Kidney epithelial cell (primary cell): Measurements from ENCODE around the genes RMDN2, CYP1B1 and ATL2.

DNA sequence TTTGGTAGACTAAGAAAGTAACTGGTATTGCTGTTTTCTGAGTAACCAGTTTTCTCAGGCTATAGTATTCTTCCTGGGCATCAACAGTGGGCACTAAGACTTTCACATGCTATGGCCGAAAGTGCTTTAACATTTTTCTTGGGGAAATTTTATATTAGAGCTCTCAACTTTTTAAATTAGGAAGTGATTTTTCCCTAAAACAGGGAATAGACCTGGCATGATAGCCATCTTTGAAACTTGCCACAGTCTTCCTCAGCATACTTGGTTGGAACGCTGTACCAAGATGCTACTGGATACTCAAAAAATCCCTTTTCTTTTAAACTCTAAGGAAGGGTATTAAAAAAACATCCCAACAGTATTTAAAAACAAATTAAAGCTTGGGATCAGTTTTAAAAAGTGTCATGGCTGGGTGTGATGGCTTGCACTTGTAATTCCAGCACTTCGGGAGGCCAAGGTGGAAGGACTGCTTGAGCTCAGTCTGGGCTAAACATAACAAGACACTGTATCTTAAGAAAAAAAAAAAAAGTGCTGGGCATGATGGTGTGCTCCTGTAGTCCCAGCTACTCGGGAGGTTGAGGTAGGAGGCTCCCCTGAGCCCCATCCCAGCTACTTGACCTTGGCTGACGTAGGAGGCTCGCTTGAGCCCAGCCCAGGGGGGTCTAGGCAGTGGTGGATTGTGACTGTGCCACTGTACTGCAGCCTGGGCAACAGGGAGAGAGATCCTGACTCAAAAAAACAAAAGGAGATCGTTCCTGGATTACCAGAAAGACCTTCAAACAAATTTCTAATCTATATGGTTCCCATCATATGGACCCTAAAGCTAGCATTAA is 4.1 kb downstream of the CEBPZOS start:
- RAMPAGE, long total RNA = no peak
- RRBS = no CpG with 5 or more reads among the region's 7 CpGs

DNA sequence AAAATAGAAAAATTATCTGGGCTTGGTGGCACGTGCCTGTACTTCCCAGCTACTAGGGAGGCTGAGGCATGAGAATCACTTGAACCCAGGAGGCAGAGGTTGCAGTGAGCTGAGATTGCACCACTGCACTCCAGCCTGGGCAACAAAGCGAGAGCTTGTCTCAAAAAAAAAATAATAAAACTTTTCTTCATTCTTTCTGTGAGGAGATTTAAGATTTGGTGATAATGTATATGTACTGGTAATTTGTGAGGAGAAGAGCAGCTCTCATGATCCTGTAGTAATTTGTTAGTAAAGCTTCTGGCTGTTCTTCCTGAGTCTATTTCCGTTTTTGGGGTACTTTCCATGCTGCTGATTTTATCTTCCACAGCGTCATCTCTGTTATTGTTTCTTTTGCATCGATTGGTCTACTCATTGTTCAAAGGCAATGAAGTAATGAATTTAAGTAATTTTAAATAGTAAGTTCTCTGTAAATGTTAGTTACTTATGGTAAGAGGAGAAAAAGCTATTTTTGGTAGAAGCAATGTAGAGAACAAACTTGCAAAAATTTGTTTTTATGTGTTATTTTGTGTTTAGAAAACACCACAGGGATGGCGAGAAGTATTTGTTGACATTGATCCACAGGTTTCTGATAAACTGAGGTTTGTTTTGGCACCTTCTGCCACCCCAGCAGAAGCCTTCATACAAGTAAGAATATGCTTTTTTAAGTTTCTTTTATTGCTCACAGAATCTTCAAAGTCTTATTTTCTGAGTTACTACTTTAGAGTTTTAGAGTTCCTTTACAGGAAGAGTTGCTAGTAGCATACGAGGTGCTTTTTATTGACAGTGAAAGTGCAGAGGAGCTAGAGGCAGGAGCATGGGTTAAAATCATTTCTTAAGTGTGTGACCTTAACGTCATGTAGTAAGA is 12.1 kb downstream of the NDUFAF7 start:
- RAMPAGE, long total RNA = no peak
- RRBS = no CpG with 5 or more reads among the region's 8 CpGs

DNA sequence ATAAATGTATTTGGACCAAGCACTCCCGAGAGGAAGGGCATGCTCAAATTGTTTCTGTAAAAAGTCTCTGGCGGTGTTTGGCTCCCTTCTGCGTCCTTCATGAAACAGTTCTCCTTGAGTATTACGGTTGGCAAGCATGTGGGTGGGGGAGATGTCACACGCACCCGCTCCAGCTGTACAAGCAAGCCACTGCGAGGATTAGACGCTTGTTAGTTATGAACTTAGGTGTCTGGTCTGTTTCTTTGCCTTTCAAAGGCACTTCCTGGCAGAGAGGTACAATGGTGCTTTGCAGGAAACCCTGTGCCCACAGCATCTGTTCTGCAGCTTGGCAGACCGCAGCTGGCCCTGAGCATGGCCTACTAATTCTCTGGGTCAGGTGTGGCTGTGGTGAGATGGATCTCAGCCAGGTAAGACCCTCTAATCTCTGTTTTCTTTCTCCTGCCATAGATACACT is 45.3 kb downstream of the CDC42EP3 start:
- RAMPAGE, long total RNA = no peak
- RRBS = no CpG with 5 or more reads among the region's 9 CpGs

DNA sequence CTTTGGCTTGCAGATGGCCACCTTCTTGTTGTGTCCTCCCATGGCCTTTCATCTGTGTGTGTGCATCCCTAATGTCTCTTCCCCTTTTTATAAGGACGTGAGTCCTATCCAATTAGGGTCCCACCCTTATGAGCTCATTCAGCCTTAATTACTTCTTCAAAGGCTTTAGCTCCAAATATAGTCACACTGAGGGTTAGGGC is 34.3 kb downstream of the CDC42EP3 start:
- RAMPAGE, long total RNA = no peak
- RRBS = no CpG with 5 or more reads among the region's 1 CpG

DNA sequence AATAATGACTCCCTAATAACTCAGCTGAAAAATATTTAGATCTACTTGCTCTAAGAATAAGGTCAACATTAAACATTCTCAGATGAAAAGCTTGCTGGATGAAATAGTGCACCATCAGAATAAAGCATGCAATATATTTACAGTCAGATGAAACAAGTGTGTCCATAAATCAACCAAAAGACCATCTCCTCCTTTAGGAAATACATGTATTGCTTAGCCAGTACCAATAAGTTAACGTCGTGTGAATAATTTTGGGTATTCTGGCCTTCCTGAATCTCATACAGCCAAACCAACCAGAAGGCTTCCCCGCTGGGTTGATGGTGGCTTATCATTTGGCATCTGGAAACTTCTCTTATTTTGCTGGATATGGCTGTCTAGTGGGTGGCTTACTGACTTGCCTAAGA is 29.4 kb downstream of the CDC42EP3 start:
- RAMPAGE, long total RNA = no peak
- RRBS = no CpG with 5 or more reads among the region's 3 CpGs

DNA sequence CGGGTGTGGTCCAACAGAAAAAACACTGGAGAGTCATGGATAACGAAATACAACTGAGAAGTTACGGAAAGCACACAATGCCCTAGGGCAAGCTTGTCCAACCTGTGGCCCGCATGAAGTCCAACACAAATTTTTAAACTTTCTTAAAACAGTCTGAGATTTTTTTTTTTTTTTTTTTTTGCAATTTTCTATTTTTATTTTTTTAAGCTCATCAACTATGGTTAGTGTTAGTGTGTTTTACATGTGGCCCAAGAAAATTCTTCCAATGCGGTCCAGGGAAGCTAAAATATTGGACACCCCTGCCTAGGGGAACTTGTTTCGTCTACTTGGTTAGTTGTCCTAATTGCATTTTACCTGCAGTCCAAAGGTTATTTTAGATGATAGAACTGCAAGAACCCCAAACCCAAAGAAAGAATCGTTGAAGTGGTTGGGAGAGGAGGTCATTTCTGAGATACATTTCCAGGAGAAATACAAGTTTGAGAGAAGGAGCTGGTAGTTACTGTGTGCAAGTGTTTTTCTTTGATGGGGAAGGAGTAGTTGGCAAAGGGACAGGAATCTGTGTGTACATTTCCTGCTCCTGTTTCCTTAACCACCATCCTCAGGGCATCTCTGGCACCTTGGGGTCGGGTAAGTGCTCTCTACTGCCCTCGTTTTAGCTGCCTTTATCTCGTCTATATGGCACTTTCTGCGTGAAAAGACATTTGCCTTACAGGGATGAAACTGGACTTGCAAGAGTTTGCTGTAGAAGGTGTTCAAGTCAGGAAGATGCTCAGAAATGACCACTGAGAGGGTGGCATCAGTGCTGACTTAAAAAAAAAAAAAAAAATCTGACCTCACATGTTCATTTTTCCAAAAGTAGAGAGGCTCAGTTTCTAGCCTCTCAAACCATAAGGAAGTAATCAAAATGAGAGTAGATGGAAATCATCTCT is 27.4 kb downstream of the CDC42EP3 start:
- RAMPAGE, long total RNA = no peak
- RRBS = no CpG with 5 or more reads among the region's 11 CpGs

DNA sequence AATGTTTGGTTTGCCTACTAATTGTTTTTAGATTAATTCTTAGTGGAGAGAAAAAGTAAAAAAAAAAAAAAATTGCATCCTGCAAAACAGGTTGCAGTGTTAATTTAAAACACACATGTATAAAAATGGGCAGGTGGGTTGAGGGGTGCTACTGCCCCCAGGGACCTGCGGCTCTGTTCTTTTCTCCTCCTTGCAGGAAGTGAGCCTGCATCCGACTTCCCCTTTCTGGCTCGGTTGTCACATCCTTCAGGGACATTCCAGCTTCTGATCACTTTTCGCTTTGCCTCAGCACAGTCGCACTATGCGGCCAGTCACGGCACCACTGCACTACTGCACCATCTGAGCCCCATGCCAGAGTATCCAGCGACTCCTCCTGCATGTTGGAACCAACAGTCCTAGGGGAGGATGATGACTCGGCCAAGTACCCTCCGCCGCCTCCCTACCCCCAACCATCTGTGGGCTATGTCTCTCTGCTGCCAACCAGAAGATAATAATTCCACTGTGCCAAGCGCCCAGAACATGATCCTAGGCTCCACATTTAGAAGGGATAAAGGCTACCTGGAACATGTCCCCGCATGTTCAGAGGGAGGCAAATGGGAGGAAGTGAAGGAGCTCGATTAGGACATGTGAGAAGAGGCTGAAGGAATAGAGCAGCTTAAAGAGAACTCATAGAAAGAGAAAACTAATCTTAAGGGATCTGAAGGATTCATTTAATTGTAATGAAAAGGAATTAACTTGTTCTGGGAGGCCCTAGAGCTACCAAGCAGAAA is 17.6 kb downstream of the CDC42EP3 start:
- RAMPAGE, long total RNA = no peak
- RRBS = no CpG with 5 or more reads among the region's 14 CpGs

DNA sequence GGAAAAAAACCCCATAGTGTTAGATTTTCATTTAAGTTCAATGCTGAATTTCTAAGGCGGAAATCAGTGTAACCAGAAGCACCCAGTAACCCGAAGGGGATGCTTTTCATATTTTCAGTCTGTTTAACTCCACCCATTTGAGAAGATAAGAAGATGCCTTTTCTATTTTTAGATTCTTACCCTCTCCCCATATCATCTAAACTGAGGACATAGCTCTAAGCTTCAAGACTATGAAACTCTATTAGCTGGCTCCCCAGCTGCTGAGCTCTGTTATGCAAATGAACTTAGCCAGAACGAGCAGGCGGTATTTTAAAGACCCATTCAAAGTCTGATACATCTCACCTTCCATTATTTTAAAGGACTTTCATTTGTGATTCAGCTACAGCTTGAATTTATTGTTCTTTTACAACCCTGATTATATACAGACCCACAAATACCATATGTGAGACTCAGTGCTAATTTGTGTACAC is 16.5 kb downstream of the CDC42EP3 start:
- RAMPAGE, long total RNA = no peak
- RRBS = no CpG with 5 or more reads among the region's 4 CpGs

DNA sequence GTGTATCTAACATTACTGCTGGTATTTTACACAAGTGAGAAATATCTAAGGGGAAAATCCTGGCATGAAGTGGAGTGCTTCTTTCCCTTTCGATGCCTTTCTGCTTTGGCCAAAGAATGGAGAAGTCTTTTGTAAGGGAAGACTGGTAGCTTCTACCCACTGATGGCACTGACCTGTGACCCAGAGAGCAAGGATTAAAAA is 86.5 kb upstream of the CDC42EP3 start:
- RAMPAGE, long total RNA = no peak
- RRBS = no CpG with 5 or more reads among the region's 1 CpG

DNA sequence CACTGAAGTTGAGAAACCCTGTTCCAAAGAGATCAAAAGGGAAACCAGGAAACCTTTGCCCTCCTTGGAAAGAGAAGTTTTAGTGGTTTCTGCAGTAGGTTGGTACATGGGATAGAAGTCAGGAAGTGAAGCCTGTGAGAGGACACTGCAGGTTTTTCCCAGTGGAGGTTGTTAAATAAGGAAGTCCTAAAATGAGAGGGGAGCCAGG is 6.3 kb upstream of the RMDN2 start:
- RAMPAGE, long total RNA = no peak

DNA sequence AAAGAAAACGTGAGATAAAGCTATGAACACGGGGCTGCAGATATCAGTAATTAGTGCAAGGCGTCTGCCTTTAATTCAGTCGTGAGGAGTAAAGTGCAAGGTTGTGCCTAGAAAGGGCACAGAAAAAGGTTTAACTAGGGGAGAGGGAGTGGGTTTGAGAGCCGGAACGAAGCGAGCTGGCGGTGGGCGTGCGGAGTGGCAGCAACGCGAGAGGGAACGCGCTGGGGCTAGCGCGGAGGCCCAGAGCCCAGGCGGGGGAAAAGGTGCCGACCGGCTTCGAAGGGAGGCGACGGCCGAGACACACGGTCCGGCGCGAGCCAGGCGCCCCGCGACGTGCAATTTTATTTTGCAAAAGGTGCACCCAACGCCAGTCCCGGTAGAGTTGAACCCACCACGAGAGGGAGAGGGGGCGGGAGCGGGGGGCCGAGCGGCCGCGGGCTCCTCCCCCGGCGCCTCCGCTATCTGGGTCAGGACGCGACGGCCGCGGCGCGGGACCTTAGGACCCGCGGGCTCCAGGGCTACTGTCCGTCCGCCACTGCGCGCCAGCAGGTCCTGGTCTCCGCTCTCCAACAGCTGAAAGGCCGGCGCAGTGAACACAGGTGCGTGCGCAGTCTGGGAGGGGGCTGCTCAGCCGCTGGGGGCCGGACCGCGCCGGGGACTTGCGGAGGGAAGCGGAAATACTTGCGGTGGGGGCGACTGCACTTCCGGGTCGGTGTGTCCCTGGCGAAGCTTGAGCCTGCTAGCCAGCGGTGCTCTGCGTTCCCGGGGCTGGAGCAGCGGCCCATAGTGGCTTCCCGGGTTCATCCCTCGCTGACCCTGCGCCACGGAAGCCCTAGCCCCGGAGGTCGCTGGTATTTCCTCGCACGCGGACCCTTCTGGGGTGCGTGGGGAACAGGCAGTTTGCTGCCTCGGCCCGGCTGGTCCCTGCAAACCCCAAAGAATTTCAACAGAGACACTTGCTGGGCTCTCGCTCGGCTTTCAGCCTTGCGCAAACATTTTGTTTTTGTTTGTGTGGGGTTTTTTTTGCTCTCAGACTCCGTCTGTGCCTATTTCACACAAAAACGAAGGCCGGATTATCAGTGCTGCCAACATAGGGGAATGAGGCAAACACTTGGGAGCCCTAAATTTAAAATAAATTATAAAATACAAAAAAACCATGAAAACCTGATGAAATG is at the start of gene RMDN2:
RMDN2 (plus strand) TSS at position 461 of the 1,175 bp plus-strand sequence.
- RAMPAGE, long total RNA = start-site peak on the plus strand centred at position 490 of the sequence, 73 bp wide, 25 and 25 reads in 2 replicates
- RRBS = 1% methylated on average over 50 of the region's 95 CpGs

DNA sequence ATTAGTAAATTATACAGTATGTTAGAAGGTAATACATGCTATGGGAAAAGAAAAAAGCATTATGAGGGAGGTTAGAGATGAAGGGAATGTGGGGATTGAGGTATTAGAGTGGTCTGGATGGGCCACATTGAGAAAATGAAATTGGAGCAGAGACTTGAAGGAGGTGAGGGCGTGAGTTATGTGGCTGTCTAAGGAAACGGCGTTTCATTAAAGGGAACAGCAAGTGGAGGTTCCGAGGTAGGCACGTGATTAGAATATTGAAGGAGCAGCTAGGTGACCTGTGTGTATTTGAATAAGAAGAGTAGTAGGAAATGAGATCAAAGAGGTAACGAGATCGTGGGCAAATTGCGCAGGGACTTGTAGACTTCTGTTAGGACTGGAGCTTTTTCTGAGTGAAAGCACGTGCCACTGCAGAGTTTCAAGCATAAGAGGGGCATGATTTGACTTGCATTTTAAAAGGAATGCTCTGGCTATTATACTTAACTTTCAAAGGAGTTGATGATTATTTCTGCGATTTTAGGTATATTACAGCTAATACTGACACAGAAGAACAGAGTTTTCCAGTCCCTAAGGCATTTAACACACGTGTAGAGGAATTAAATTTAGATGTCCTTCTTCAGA is 48.5 kb downstream of the RMDN2 start:
- RAMPAGE, long total RNA = no peak
- RRBS = no CpG with 5 or more reads among the region's 11 CpGs

GRCh38 chr2:38066472-38066788 is 9.5 kb downstream of the CYP1B1 start:
- RAMPAGE, long total RNA = no peak
- RRBS = no CpG with 5 or more reads among the region's 4 CpGs

DNA sequence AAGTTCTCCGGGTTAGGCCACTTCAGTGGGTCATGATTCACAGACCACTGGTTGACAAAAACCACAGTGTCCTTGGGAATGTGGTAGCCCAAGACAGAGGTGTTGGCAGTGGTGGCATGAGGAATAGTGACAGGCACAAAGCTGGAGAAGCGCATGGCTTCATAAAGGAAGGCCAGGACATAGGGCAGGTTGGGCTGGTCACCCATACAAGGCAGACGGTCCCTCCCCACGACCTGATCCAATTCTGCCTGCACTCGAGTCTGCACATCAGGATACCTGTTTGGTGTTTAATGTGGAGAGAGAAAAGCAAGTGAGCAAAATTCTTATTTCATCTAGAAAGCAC is 4.9 kb downstream of the CYP1B1 start:
- RAMPAGE, long total RNA = no peak
- RRBS = no CpG with 5 or more reads among the region's 5 CpGs

DNA sequence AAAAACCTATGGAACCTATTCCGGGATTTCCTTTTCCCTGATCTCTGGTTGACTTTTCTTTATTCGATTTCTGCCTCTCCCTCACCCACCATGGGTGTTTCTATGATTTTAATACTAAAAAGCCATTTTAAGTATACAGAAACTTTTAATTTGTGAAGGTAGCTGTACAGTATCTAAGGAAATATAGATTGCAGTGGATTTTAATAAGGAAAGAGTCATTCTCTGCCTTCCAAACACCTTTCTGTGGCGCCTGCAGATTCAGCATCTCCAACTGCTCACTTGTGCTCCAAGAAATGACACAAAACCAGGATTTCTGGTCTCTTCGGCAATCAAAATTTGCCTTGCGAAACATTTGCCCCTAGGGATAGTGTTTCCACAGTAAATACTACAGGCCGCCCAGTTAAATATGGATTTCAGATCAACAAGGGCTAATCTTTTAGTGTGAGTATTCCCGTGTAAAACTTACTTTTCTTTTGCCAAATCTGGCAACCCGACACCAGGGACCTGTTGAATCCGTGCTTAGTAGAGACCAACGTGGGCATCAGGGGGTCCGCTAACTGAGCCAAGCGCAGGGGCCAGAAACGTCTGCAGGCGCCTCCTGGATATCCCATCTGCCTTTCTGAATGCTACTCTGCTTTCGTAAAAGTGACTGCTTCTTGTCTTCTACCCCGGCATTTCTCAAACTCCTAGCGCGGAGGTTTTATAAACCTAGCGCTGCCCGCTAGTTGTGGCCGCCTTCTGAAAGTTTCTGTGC is 2.7 kb downstream of the CYP1B1 start:
- RAMPAGE, long total RNA = no peak
- RRBS = no CpG with 5 or more reads among the region's 21 CpGs

- RAMPAGE, long total RNA = no peak
- RRBS = 2% methylated on average over 6 of the region's 91 CpGs
These were observed 1.2 kb downstream of the CYP1B1 start for GRCh38 chr2:38074558-38075322.

- RAMPAGE, long total RNA = no peak
- RRBS = under 1% methylated on average over 19 of the region's 61 CpGs
These were observed at the start of gene CYP1B1 for GRCh38 chr2:38075886-38076582. CYP1B1 (minus strand) TSS chr2:38076151.

DNA sequence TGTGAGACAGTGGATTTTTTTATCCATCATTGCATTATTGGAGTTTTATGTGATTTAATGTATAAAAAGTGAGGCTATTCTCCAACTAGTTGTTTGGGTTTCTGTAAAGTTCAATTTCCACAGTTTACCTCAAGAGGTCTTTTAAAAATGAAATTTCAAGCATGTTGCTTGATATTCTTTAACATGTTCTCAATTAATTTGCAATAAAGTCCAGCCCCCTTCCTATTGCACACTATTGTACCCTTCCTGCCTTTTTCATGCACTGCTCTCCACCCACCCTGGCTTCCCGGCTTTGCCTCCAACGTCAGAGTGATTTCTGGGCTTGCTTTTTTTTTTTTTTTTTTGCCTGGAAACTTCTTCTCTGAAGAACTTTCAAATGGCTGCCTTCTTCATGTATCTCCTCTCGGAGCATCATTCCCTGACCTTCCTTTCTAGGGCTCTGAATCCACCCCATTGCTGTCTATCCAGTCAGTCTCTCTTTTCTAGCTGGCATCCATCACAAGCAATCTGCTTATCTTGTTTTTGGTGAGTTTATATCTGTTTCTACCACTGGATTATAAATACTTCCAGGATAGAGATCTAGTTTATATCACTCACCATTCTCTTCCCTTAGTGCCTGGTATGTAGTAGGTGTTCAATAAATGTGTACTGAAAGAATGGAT is 24.4 kb upstream of the CYP1B1 start:
- RAMPAGE, long total RNA = no peak
- RRBS = no CpG with 5 or more reads among the region's 3 CpGs

GRCh38 chr2:38375454-38376007 is 1.5 kb downstream of the ATL2 start:
- RAMPAGE, long total RNA = no peak
- RRBS = no CpG with 5 or more reads among the region's 6 CpGs

DNA sequence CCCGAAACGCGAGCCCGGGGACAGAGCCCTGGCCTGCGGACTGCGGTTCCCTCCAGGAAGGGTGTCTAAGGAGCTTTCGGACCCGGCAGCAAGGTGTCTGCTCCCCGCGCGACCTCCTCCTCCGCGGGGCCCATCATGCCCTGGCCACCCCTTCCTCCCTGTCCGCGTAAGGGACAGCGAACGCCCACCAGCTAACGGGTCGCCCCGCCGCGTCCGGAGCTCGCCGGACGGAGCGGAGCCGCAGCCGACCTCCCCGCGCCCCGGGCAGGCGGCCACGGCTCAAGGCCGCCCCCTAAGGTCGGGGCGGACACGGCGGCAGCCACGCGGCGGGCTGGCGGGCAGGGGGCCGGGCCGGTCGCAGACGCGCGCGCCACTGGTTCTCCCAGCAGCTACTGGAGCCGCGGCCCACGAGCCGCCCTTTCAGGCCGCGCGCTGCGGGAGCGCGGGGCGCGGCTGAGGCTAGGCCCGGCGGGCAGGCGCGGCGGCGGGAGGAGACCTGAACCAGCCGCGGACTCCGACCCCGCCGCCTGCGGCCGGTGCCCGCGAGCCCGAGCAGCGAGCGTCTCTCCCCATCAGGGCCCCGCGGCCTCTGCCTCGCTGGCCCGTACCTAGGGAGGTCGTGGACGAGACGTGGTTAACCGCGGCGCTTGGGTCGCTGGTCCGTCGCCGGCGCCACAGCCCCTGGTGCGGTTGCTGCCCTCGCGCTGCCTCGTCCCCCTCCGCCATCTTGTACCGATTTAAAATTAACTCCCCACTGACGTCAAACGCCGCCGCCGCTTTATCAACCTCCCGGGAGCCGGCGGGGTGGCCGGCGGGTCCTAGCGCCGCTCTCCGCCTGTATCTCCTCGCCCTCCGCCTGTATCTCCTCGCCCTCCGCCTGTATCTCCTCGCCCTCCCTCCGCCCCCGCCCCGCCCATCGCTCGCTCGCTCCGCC is at the start of gene ATL2:
ATL2 (minus strand) TSS at position 739 of the 934 bp plus-strand sequence.
- RAMPAGE, long total RNA = start-site peak on the minus strand centred at position 155 of the sequence, 240 bp wide, 18 and 32 reads in 2 replicates; start-site peak on the minus strand centred at position 717 of the sequence, 16 bp wide, 42 and 33 reads in 2 replicates
- RRBS = under 1% methylated on average over 35 of the region's 126 CpGs